Mesenteric fat pad (tissue), 1 donor: ENCODE data around the genes GPX7, SCP2 and CZIB.

DNA sequence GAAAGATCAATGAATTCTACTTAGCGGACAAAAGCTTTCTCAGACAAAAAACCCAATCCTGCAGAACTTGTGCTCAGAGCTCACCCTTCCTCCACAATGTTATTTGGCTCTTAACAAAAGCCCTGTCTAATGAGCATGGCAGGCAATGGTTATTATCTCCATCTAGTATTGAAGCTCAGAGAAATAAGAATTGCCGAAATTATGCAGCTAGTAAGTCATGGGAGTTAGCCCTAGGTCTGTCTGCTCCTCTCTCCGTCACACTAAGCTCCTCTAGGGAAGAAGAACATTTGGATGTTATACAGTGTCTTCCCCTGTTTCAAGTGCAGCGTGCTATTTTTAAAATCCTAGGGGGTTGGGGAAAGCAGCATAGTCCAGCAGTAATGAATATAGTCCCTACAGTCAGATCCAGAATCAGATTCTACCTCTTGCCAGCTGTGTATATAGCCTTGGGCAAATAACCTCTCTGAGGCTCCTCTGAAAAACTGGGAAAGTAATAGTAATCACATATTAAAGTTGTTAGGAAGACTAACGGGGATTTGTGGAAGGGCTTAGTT is 44.6 kb upstream of the OSBPL9 start:
- PRO-cap = no peak

GRCh38 chr1:51636920-51637520 is 20.1 kb downstream of the OSBPL9 start:
- PRO-cap = no peak

GRCh38 chr1:51642583-51642894 is 25.6 kb downstream of the OSBPL9 start:
- PRO-cap = no peak

DNA sequence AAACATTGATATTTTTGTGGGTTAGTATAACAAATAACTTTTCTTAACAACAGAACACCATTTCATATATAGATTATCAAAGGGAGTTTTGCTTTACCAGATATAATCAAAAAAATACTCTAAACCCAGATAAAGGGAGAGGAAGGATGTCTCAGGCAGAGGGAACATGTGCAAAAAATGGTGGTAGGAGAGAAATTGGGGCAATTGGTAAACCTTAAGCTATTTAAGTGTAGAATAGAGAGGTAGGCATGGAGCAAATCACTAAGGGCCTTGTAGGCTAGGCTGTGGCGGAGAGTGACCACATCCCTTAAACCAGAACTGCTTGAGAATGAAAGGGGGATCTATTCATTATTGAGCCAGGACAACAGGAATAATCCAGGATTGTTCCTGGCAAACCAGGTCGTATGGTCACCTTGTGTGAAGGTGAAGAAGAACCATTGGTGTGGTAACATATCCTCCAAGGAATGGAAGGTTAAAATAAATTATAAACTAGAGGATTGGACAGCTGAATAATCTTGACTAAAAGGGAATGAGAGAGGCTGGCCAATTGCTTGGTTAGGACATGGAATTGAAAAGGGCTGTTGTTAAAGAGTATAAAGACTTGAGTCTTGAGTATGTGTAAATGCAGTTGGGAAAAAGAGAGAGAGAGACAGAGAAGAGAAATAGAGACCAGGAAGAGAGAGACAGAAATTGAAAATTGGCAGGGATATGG is 44.9 kb downstream of the OSBPL9 start:
- PRO-cap = no peak

GRCh38 chr1:51790649-51791362 is 87.7 kb downstream of the NRDC start:
- PRO-cap = no peak

DNA sequence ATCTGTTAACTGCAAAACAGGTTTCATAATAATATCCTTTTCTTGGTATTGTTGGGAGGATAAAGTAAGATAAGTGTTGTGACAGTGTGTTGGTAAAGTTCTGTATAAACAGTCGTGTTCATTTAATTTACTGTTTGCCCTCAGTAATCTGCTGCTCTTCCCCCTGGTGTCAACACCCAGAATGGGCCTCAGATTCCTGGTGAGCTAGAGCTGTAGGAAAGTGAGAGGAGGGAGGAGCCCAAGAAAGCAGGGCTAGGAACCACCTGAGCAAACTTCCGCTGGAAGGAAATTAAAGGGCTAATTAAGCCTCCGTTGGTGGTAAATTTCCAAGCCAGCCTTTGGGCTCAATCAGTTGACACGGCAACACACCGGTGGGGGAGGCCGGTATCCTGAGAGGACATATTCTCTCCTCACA is 33.0 kb downstream of the RAB3B start:
- PRO-cap = no peak

DNA sequence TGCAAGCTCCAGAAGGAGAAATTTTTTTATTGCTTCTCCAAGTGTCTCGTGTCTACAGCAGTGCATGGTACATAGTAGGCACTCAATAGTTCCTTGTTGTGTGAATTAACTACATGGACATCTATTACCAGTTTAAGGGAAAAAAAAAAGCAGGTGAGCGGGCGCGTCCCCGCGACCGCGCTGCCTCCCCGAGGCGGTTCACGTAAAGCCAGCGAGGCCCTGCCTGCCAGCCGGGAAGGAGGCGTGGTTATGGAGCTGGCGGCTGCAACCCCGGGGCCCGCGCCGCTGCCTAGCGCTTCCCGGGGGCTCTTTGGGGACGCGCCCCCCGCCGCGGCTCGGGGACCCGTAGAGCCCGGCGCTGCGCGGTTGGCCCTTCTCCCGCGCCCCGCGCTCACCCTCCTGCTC is 2.3 kb upstream of the CC2D1B start:
- PRO-cap = no peak

DNA sequence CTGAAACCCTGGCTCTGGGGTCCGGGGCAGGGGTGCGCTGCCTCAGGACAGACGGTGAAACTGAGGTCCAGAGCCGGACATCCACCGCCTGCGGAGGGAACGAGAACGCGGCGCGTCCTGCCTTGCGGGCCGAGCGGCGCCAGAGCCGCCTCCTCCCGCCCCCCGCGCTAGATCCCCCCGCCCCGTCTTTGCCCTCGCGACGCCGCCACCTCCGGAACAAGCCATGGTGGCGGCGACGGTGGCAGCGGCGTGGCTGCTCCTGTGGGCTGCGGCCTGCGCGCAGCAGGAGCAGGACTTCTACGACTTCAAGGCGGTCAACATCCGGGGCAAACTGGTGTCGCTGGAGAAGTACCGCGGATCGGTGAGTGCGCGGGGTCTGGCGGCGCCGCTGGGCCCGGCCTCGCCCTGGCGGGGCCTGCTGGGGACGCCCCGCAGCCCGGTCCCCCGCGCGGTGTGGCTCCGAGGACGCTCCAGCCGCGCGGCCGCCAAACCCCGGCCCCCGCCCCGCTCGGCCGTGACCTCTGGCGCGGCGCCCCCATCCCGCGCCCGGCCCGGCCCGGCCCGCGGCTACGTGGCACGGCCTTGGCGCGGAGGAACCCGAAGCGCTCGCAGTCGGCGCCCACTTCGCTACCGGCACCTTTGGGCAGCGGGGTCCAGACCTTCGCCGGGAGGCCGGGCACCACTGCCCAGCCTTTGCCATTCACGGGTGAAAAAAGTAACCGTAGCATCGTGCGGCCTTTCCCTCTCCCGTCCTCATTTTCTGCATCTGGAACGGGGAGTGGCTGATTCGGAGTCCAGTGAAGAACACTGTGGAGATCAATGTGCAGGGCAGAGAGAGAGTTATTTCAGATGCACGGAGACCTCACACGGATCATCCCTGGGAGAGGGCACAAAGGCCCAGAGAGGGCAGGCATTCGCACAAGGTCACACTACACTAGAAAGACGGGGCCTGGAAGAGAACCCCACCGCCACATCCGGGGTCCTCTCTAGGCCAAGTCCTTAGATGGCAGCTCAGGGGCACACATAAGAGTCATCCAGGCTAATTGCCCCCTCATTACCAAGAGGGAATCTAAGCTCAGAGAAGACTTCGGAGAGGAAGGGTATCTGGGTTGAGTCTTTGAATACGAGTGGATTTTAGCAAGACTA is at the start of gene GPX7:
Gene GPX7, plus strand, starts transcription at position 185 of the 1,146 bp plus-strand sequence.
- PRO-cap = no peak

DNA sequence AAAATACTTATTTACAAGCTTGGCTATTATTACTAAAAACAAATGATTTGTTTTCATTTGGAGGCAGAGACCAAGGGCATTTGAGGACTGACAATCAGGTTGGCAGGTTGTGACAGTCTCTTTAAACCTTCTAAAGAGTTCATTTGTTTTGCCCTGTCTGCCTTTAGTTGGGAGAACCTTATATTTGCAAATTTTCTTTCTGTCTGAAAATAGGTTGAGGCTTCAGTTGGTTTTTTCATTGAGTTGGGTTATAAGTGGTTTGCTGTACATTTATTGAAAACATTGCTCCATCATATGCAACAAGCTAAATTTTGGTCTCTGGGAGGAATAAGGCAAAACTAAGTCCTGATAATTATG is 1.3 kb downstream of the ZYG11B start:
- PRO-cap = no peak

GRCh38 chr1:52750103-52750446 is 23.8 kb downstream of the ZYG11B start:
- PRO-cap = no peak

DNA sequence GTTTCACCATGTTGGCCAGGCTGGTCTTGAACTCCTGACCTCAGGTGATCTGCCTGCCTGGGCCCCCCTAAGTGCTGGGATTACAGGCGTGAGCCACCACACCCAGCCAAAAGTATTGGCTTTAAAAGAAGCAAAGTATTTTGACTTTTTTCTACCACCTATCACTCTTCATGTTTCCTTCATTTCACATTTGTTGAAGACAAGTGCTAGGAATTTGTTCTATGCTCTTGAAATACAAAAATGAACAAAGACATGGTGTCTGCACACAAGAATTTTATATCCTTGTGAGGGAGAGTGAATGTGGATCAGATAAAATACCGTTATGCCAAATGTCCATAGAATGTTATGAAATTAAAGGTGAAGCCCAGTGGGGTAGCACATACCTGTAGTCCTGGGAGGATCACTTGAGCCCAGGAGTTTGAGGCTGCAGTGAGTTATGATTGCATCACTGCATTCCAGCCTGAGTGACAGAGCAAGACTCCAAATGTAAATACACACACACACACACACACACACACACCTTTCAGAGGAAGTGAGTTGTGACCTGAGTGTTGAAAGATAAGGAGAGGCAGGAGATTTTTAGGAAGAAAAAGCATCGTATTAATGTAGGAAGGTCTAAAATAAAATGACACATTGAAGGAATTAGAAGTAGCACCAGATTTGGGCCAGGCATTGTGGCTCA is 28.2 kb upstream of the ZYG11A start:
- PRO-cap = no peak

DNA sequence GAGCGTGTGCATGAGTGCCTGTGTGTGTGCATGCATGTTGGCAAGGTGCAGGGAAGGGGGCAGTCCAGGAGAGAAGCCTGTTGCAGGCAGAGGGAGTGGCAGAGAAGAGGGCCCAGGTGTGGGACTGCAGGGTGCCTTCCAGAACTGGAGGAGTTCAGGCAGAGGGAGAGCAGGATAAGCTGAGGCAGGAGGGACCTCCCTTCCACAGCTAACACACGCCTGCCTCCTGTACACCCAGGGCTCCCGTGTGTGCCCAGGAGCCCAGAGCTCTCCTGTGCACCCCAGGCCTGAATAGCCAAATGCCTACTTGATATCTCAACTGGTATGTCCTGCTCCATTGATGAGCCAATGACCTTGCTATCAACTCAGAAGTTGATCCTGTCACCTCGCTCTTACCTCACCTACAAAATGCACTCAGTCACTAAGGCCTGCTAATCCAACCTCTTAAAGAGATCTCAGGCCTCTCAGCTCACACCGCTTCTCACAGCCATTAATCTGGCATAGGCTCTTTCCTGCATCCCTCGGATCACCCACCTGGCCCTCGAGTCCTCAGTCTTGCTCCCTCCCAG is 7.1 kb downstream of the ECHDC2 start:
- PRO-cap = no peak

- PRO-cap = unidirectional peak, plus-strand start at chr1:52927286; unidirectional peak, plus-strand start at chr1:52927332
Observed at GRCh38 chr1:52926805-52927425, at the start of gene SCP2. Gene SCP2, plus strand, starts transcription at chr1:52927276.

DNA sequence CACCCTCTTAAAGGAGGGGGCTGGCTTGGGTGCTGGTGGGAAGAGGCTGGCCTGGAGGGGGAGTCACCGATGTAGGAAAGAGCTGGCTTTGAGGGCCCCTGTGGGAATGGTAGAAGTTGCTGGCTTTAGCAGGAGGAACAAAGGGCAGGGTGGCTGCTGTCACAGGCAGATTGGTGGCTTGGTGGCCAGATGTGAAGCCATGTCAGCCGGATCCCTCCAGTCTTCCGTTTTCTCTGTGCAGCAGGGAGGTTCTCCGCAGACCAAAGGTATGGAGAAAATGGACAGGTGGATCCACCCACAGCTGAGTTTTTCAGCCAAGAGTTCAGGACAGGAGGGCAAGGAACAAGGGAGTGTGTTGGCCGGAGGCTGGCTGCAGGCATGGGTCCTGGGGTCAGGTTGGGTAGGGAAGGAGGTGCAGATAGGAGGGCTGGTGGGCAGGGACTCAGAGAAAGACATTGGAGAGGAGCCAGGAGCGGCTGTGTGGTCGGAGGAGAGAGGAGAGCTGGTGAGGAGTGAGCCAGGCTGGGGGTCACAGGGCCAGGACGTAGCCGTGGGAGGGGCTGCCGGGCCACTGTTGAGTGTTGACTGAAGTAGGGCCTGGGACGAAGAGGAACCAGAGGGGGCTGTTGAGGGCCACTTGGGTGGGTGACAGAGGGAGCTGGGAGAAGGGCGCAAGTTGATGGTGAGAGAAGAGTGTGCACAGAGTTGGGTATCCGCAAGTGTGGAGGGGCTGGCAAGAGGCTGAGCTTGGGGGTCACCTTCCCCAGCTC is 21.5 kb downstream of the PODN start:
- PRO-cap = no peak

GRCh38 chr1:53108968-53109693 is 33.3 kb downstream of the SLC1A7 start:
- PRO-cap = no peak

DNA sequence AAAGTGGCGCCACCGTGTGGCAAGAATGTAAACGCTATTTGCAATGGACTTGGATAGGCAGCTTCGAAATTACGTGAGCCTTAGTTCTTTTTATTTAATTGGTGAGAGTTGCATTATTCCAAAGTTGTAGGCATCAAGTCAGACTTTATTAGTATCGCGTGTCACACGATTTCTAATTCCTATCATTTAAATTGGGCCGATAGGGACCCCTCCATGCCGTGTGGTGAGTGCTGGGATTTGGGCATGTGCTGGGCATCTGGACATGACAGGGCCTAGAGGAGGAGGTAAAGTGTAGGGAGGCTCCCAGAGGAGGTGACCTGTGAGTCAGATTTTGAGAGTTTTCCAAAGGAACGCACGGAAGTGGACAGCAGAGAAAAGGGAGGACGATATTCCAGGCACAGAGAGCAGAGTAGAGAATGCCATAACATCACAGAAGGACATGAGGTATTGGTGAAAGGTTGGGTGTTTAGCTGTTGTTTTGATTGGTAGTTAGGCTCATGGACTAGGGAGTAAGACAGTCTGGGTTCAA is 14.4 kb upstream of the CPT2 start:
- PRO-cap = no peak

DNA sequence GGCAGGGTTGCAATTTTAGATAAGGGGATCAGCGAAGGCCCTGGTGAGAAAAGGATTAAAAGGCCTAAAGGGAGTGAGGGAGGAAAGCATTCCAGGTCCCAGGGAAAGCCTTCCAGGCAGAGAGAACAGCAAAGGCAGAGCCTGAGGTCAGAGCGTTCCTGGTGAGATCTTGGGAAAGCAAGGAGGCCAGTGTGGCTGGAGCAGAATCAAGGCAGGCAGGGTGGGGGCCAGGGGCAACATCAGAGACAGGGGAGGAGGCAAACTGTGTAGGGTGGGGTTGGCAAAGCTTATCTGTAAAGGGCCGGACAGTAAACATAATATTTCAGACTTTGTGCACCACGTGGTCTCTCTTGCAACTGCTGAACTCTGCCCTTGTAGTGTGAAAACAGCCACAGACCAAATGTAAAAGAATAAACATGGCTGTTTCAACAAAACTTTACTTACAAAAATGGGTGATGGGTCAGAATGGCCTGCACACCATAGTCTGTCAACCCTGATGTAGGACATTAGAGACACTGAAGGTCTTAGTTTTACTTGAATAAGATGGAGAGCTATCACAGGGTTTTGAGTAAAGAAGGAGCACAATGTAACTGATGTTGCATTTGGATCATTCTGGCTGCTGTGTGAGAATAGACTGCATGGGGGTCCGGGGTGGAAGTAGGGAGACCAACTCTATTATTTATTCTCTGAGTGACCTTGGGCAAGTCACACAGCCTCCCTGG is 13.2 kb upstream of the CPT2 start:
- PRO-cap = no peak

GRCh38 chr1:53219981-53220995 is at the start of gene CZIB:
Gene CZIB, minus strand, starts transcription at chr1:53220634.
- PRO-cap = bidirectional peak, plus-strand start at chr1:53220415, minus-strand start at chr1:53220237; bidirectional peak, plus-strand start at chr1:53220712, minus-strand start at chr1:53220617

GRCh38 chr1:53697765-53698333 is 41.1 kb downstream of the GLIS1 start:
- PRO-cap = no peak

- PRO-cap = no peak
Observed at GRCh38 chr1:53862475-53863056, 24.5 kb upstream of the NDC1 start.